Cardiac atrium fibroblast (primary cell): ENCODE measurements around a stretch of chr9.

GRCh38 chr9:29211376-29211996 is 1.9 kb downstream of the LINGO2 start:
- RAMPAGE, long total RNA: no peak

- RAMPAGE, long total RNA: no peak
Observed at GRCh38 chr9:31633515-31633897, 750.9 kb upstream of the ACO1 start.

GRCh38 chr9:32422325-32422739 is 37.9 kb downstream of the ACO1 start:
- RAMPAGE, long total RNA: no peak

DNA sequence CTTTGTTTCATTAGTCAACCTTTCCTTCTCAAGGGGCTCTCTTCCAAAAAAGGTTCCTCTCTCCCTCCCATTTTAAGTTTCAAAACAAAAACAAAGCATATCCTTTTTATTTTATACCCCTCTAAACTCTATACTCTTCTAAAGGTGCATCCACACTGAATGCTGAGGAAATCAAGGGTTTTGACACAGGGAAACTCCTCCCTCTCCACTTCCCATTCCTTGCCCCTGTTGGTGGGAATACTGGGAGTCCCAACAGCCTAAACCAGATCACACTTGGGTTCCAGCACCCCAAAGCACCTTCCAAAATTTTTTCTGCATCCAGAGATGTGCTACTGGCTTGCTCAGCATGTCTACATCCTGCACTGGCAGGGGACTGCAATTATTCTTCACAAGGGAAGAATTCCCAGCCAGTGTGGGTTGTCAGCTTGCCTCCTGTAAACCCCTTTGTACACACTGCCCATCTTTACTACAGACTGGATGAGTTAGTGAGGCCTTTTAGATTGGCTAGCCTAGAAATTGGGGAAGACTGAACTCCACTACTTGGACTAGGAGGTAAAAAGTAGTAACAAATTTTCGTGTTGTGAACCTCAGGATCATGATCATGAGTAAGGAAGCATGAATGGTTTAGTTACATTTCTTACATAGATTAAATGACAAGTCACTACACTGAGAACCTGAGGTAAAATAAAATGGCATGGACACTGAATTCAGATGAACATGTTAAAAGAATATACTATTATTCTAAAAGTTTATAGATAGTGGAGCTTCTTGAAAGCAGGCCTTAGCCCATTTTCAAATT is 11.8 kb upstream of the RIGI start:
- RAMPAGE, long total RNA: no peak

DNA sequence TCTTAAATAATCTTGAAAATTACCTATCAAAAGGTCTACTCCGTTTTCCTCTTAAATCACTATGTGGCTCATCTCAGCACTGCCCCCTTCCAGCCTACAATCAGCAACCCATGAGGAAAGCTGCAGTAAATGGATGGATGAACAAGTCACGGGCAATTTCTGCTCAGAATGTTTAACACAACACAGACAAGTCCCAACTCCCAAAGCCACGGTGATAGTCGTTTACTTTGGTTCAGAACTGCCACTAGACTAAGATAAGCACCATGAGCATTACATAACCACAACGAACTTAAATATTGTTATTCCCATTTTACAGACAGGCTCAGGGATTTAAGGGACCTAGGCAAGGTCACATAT is 2.0 kb upstream of the SMIM27 start:
- RAMPAGE, long total RNA: no peak

DNA sequence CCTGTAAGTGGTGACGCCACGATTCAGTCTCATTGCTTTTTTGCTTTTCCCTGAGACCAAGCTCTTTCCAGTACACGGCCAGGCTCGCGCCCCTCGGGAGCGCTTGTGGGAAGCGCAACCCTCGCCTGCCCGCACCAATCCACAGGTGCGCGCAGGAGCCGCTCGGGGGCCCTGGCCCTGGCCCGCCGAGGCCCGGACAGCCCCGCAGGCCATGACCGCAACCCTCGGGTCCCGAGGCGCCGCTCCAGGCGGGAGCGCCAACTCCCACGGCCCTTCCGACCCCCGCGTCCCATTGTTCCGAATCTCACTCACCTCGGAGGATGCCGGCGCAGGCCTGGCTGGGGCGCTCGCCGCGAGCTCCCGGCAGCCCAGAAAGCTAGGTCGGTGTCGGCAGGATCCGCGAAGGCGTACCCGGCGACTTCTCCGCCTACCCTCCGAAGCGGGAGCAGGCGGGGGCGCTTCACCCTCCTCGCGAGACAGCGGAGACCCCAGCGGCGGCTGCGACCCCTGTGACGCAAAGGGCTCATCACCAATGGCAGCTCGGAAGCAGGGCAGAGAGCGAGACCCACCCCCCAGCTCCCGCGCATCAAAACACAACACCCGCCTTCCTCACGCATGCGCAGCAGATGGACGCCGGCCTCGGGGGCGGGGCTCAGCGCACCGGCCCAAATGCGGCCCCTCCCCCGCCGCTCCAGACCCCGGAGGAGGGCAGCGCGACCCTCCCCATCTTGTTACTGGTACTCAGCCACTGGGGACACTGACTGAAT is 1.5 kb upstream of the SMIM27 start:
- RAMPAGE, long total RNA: no peak

DNA sequence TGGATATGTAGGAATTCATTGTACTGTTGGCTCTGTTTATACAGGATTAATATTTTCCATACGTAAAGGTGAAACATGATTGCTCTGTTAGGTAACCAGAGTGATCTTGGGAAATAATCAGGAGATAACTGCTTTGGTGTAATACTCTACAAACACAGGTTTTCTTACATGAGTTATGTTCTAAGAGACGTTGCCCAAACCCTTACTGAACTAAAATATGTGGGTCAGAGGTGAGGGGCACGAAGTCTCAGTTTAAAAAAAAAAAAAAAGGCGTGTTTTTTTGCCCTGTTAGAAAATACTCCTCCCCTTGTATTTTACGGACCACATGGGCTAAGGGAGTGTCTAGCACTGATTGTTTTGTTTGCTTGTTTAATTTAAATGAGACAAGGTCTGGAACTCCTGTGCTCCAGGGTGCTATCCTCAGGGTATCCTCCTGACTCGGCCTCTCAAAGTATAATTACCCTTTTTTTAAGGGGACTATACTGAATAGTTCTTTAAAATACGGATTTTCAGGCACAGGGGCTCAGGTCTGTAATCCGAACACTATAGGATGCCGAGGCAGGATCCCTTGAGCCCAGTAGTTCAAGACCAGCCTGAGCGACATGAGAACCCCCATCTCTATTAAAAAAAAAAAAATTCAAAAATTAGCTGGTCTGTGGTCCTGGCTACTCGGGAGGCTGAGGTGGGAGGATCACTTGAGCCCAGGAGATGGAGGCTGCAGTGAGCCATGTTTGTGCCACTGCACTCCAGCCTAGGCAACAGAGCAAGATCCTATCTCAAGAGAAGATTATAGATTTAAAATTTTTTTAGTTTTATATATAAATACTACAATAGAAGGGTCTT is 8.1 kb downstream of the DNAJA1 start:
- RAMPAGE, long total RNA: no peak

DNA sequence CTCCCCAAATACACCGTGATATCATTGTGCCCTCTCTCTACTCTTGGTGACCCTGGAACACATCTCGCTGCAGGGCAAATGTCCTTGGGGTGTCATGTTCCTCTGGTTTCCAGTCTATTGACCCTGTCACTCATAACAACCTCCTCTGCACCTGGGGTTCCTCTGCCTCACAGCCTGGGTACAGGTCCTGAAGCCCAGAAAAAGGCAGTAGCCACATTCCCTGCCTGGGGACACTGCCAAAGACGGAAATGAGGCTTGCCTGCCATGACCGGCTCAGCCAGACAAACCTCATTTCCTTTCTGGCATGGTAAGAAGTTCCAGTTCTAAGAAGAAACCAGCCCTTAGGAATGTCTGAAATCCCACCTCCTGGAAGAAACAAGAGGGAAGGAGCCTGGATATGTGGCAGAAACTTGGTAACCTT is 30.5 kb upstream of the SMU1 start:
- RAMPAGE, long total RNA: no peak

- RAMPAGE, long total RNA: no peak
Observed at GRCh38 chr9:33108612-33108989, 32.1 kb upstream of the SMU1 start.

DNA sequence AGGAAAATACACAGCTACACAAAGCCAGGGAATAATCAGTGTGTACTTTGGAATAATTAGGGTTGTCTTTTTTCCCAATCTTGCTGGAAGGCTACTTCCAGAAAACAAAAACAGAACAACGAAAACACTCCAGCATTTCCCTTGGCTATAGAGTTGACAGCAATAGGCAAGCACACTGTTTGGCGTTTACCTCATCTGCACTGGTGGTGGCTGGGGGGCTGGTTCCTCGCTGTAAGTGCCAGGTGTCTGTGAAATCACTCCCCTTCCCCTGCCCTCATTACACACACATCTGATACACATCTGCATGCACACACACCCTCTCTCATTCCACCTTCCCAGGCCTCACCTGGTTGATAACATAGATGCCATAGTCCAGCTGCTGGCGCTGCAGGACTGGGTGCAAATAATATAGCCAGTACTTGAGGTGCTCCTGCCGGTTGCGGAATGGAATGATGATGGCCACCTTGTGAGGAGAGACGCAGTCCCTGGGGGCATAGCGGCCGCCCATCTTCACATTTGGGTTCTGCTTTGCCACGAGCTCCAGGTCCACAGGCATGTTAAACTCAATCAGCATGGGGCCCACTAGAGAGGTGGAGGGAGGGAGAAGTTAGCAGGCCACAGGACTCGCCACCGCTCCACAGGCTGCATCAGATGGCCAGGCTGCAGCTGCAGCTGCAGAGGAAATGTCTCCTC is 32.1 kb downstream of the B4GALT1 start:
- RAMPAGE, long total RNA: no peak

DNA sequence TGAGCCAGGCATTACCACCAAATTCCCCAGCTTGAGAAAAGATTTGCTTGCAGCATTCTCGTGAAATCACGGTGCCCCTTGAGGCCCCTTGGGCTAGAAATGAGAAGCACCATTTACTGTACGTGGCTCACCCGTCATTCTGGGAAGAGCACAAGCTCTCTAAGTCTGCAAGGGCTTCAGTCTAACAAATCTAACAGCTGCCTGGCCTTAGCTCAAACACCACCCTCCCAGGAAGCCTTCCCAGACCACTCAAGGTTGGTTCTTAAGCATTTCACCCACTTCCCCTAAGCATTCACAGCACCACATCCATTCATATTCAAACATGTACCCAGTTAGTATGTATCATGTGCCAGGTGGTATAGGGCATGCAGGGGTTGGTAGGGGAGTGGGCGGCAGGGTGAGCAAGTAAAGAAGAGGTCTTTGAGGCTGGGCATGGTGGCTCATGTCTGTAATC is 26.3 kb downstream of the B4GALT1 start:
- RAMPAGE, long total RNA: no peak

GRCh38 chr9:33165209-33166193 is 1.6 kb downstream of the B4GALT1 start:
- RAMPAGE, long total RNA: no peak

DNA sequence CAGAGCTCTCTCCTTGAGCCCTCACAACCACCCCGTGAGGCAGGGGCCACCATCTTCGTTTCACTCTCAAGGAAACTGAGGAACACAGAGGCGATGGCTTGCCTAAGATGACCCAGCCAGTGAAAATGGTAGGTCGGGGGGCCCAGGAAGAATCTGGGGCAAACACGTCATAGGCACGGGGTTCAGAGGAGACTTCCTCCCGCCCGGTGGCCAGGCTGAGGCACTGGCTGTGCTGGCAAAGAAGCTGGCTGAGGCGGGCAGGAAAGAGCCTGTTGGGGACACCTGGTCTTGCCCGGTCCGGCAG is 15.8 kb downstream of the AQP7 start:
- RAMPAGE, long total RNA: no peak

GRCh38 chr9:33392890-33393262 is 9.5 kb downstream of the AQP7 start:
- RAMPAGE, long total RNA: no peak

DNA sequence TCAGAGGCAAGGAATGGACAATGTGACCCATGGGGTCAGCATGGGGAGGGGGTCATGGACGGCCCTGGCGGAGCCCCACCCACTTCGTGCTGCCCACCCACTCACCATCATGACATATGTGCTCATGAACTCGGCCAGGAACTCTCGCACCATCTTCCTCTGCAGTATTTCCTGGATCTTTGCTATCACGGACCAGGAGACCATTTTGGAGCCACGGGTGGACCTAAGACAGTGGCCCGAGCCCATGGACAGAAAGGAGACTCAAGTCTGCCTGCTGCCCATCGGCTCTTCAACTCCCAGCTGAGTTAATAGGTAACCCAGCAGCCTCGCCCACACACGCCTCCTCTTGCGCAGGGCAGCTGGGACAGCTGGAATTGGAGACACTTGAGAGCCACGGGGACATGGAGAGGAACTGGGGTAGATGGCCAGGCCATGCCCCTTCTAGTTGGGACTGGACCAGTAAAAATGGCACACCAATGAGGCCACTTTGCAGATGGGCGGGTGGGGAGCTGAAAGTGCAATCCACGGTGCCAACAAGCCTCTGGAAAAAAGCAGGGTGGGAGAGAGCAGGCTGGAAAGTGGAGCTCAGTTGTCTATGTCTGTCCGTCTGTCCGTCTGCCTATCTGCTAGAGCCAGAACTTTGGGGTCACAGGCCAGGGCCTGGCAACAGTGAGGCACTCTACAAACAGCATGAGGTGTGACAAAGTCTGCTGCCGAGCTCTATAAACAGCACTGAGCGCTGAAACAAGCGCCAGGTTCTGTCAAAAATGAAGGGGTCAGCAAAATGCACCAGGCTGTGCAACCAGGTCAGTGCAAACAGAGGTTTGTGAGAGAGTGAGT is 7.2 kb downstream of the AQP7 start:
- RAMPAGE, long total RNA: no peak

GRCh38 chr9:33434413-33435075 is 12.8 kb downstream of the AQP3 start:
- RAMPAGE, long total RNA: no peak

- RAMPAGE, long total RNA: no peak
Observed at GRCh38 chr9:33437031-33437470, 10.3 kb downstream of the AQP3 start.

DNA sequence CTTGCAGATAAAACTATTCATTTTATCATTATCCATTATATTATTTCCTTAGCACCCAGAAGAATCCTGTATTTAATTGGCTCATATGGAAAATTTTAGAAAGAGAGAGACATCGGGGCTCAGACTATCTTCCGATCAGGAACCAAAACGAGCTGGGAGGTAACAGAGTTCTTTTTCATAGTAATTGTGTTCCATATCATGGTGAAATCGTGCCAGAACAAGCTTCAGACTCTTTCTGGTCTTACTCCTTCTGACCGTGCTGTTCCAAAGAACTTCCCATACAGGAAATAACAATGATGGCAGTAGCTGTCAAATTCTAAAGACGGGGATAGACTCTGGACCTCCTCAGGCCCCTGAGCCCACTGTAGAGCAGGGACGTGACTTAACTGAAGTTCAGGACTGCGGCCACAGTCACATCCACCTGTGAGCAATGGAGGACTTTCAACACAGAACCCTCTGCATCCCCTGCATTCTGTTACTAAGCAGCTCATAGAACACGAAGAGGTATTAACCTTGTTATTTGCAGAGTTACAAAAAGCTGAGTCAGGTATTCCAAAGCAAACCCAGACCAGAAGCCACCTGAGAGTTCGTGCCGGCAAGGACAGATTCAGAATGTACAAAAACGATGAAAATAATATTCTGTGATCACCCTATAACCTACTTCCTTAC is 33.2 kb upstream of the PRSS3 start:
- RAMPAGE, long total RNA: no peak

- RAMPAGE, long total RNA: no peak
Observed at GRCh38 chr9:33770458-33770920, 24.9 kb upstream of the PRSS3 start.

DNA sequence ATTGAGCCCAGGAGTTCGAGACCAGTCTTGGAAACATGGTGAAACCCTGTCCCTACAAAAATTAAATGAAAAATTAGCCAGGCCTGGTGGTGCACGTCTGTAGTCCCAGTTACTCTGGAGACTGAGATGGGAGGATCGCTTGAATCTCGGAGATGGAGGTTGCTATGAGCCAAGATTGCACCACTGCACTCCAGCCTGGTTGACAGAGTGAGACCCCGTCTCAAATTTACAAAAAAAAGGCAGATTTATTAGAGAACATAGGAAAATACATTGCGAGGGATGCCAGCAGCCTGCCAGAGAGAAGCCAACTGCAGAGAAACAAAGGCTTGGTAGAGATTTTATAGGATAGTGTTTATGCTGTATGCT is 61.4 kb downstream of the UBE2R2 start:
- RAMPAGE, long total RNA: no peak